Umbilical cord (tissue), 2 donors: ENCODE data around the genes HAPLN1 and COX7C.

- RAMPAGE, long total RNA: no peak
Measured at GRCh38 chr5:83473371-83474268, 2.1 kb downstream of the VCAN start.

DNA sequence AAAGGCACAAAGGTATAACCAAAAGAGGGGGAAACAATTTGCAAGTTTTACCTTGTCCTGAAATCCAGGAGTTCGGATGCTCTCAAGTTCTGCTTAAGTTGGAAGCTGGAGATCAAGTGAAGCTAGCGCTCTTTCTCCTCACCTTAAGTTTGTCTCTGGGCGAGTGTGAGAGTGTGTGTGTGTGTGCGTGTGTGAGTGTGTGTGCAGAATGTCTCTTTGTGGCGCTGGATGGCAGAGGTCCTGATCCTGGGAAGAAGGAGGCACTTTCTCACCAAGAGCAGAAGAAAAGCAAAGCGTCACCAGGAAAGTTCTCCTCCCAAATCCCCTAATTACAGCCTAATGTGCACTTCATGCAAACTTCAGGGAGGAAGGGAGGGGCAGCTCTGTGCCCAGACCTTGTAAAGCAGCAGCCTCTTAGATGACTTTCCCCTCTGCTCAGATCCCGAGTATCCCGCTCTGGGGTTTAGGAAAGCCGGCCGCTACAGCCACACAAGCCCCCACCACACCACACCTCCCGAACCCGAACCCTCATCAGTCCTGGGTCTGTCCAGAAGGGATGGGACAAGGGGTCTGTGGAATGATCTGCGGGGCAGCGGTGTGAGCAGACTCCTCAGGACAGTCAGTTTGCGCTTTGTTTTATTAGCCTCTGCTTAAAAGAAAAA is at the start of gene HAPLN1:
Gene HAPLN1 (minus strand): TSS at position 118 of the 662 bp plus-strand sequence.
- RAMPAGE, long total RNA: no peak

DNA sequence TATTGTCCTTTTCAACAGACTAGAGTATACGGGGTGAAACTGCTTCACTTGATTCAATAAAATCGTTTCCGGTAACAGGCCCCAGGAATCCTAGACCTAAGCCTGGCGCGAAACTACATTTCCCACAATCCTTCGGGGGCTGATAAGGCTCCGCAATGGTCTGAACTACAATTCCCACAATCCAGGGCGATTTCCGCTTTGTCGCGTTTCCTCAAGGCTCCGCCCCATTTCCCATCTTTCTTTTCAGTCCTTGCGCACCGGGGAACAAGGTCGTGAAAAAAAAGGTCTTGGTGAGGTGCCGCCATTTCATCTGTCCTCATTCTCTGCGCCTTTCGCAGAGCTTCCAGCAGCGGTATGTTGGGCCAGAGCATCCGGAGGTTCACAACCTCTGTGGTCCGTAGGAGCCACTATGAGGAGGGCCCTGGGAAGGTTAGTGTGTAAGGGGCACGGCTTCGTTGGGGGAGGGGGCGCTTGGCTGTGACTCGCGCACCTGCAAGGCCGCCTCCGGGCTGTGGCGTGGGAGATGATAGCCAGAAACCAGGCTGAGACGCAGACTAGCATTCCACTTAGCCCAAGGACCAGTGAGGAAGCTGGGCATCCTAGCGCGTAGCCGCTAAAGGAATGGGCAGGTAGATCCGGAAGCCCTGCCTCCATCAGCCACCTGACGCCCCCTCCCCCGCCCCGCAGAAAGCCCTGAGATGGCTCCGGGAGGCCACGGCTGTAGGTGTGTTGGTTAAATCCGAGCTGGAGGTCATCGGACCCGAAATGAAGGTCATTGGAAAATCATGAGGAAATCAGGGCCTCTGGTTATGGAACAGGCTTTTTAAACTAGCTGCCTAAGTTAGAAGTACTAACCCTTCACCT is at the start of gene COX7C:
Gene COX7C (plus strand): TSS at position 240 of the 864 bp plus-strand sequence.
- RAMPAGE, long total RNA: start-site peak on the plus strand centred at position 270 of the sequence, 42 bp wide, 2,293 and 752 reads in 2 replicates

DNA sequence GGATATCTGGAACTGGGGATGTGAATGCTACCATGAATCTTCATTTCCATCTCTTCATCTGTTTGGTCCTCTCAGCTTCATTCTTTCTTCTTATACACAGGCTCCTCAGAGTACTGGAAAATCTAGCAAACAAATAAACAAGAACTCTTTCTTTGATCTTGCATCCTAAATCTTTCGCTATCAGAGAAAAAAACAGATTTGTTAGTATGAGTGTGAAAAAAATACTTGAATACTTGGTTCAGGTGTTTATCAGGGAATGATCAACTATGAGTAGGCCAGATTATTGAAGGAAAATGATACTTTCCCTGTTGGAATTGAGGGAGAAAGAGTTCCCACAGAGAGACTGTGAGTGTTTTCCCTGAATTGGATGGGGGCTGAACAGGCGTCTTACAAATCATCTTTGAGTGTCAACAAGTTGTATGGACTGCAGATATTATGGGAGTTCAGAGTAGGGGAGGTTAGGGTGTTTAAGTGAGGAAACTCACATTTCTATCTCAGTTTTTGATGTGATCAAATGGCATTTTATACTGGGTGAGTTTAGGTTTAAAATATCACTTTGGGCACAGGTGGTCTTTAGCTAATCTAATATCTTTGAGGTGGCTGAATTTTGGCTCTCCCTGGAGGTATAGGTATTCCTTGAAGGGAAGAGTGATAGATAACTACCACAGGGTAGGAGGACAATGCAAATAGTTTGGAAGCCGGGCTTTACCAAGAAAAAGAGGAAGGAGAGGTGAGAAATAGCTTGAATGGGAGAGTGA is 45.2 kb downstream of the RASA1 start:
- RAMPAGE, long total RNA: no peak

DNA sequence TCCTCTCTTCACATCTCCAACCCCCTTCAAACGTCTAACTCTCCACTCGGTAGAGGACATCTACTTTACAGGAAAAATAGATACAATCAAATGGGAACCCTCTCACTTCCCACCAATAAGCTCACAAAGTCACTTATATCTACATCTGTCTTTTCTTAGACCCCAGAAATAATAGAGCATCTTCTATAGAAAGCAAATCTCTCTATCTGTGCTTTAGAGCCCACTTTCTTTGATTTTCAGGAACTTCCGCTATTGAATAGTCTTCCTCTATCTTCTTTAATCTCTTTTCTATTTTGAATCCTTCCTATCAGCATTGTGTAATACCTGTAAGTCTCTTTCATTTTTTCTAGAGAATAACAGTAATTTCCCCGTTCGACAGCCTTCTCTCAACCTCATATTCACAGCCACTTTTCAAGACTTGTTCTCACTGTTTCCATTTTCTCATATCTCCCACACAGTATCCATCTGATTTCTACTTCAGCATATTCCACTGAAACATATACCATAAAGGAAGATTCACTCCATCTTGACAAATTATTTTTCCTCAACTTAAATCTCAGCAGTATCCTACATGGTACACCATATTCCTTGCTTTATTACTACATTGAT is 26.8 kb downstream of the TMEM161B start:
- RAMPAGE, long total RNA: no peak

GRCh38 chr5:88758502-88758869 is 124.5 kb downstream of the MEF2C start:
- RAMPAGE, long total RNA: no peak

DNA sequence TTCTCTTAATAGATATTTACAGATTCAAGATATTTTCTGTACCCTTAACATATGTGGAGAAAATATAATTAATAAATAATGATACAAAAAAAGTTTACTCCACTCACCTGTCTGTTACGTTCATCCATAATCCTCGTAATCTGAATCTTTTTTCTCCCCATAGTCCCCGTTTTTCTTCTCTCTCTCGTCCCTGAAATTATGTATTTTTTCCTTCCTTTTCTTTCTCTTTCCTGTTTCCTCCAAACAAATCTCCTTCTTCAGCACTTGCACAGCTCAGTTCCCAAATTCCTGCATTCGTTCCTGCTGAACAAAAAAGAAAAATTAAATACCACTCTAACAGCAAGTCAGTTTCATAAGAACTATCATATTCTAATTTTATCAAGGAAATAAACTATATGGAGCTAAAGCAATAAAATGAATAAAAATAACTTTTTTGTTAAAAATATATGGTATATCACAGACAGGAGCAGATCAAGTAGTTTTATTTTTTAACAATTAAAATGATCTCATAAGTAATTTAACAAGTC is 59.3 kb downstream of the MEF2C start:
- RAMPAGE, long total RNA: no peak

GRCh38 chr5:88825261-88825549 is 57.8 kb downstream of the MEF2C start:
- RAMPAGE, long total RNA: no peak

DNA sequence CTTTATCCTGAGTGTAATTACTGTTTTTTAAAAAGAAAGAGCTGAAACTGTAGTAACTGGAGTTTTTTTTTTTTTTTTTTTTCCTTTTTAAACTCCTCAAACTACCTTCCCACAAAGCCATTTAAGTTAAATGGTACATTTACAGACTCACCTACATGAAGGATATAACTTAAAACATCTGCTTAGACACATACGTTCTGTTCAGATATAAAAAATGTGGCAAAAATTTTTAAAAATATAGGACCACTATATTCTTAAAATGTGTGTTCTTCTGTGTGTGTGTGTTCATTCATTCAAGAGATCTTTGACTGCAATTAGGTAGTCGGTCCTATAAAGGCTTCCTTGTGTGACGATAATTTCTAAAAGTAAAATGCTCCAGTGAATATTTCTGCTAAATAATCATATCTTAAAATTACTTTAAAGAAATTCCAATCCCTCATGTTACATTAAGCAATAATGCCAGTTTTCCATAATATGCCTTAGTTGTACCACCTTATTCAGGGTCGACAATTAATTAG is 6.9 kb downstream of the MEF2C start:
- RAMPAGE, long total RNA: no peak

- RAMPAGE, long total RNA: no peak
Measured at GRCh38 chr5:88879588-88880297, 3.2 kb downstream of the MEF2C start.

DNA sequence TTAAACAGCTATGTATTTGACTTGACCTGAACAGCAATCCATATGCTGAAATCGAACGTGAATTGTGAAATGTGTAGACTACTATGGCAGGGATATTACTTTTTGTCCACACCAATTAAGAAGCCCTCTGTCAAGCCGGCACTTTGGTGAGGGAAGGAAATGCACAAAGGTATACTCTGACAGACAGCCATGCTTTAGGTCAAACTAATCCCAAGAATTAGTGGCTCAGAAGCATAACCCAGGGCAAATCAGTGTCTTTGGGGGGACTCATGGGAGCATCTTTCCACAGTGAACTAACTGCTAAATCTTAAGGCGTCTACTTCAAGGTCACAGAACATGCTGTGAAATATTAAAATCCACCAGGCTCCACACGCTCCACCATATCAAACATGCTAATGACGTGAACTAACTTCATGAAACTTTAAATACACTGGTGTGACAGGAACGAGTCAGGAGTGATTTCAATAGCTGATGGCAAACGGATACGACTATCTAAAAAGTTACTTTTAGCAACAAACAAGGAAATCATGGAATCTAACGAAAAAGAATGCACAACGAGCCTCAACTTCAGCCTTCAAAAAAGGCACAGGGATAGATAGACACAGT is 611 bp downstream of the MEF2C start:
- RAMPAGE, long total RNA: no peak

- RAMPAGE, long total RNA: no peak
Measured at GRCh38 chr5:88883943-88884871, 1.2 kb upstream of the MEF2C start.

GRCh38 chr5:88938523-88939131 is 55.6 kb upstream of the MEF2C start:
- RAMPAGE, long total RNA: no peak

GRCh38 chr5:88942848-88943202 is 59.8 kb upstream of the MEF2C start:
- RAMPAGE, long total RNA: no peak

DNA sequence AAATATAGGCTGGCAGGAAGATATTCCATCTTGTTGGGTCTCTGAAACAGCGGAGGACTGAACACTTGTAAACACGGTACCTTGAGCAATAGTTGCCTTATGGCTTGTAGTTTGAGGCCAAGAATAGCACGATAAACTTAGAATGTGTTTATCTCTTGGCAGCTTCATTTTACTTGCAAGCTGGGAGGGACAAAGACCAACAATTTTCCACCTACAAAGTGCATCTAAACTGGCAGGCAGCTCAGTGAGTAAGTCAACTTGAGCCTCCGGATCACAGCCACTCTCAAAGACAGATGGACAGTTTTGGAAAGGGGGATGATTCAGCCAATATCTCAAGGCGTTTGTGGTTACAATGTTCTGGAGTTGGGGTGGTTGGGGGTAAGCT is 652.6 kb downstream of the CETN3 start:
- RAMPAGE, long total RNA: no peak

- RAMPAGE, long total RNA: no peak
Measured at GRCh38 chr5:90667808-90668816, 109.5 kb downstream of the ADGRV1 start.

DNA sequence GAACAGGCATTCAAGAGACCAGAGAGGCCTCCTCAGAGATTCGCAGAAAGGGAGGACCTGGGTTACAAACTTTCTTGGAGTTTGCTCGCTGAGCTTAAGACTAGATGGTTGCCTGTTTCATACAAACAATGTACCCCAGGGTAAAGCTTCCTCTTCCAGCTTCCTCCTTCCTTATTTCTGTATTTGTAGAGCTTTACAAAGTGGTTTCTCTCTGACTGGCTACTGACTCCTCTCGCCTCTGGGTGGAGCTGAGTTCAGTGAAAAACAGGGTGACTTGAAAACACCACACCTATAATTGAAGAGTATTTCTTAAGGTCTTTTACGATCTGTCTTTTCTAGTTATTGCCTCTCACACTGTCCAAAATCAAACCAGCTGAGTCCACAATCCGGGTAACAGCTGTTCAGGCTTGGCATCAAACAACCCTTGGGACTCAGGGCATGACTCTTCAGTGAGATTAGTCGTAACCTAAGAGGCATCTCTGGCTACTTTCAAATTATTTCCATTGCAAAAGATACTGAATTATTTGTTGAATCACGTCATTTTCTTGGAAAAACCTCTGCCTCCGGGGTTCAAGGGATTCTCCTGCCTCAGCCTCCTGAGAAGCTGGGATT is 200.3 kb downstream of the ARRDC3 start:
- RAMPAGE, long total RNA: no peak

DNA sequence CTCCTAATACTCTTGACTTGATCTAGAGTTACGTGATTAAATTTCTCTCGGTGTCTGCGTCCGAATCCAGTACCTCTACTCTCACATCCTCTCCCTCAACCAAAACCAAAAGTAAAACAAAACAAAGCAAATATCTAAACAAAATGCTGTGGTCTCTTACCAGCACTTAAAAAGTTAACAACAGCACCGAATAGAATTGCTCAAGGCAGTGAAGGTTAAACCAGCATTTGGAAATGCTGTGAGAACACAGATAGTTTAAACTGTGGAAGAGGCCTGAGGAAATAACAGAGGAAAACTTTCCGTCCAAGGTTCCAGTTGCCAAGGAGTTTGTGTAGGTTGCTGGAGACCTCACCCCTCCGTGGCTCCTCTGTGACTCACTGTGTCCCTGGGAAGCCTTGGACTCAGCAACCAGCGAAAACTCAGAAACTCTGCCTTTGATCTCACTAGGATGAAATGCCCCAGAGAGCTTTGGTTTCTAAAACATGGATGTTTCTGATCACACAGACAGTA is 193.2 kb downstream of the ARRDC3 start:
- RAMPAGE, long total RNA: no peak

DNA sequence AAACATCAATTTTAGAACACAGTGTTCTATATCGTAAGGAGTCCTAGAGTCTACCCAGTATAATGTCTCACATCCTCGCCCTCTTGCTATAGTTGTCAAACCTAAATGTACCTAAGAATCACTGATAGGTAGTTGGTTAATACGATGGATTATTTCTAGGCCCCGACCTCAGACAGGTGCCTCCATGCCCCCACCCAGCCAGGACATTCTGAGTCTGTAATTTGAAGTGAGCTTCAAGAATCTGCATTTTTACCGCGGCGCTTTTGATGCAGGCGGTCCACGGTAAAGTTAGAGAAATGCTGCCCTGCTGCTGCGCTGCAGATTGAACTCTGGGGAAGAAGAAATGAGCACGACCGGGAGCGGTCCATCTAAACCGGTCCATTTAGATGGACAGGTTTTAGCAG is 103.8 kb downstream of the ARRDC3 start:
- RAMPAGE, long total RNA: no peak

DNA sequence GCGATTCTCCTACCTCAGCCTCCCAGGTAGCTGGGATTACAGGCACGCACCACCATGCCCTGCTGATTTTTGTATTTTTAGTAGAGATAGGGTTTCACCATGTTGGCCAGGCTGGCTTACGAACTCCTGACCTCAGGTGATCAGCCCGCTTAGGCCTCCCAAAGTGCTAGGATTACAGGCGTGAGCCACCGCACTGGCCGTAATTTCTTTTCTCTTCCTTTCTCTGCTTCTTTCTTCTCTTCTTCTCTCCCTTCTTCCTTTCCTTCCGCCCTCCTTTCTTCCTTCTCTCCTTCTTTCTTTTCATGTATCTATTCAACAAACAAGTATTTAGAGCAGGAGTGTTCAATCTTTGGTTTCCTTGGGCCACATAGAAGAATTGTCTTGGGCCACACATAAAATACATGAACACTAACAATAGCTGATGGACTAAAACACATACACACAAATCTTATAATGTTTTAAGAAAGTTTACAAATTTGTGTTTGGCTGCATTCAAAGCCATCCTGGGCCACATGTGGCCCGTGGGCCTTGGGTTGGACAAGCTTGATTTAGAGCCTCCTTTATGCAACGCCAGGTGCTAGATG is 72.3 kb downstream of the ARRDC3 start:
- RAMPAGE, long total RNA: no peak